Measurements from ENCODE around the gene SUN3.

DNA sequence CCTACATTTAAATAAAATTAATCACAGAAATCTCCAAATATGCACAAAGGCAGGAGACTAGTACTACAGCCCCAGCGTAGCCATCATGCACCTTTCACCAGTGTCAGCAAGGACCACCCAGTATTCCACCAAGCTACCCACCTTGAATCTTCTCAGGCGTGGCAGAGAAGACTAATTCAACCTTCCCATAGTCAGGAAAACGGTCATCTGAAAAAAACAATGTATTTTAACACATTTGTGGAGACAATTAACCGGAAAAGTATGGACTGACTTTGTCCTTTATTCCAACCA, 181.7 kb downstream of the TNS3 start:
- RRBS: no CpG with 5 or more reads among the region's 4 CpGs

DNA sequence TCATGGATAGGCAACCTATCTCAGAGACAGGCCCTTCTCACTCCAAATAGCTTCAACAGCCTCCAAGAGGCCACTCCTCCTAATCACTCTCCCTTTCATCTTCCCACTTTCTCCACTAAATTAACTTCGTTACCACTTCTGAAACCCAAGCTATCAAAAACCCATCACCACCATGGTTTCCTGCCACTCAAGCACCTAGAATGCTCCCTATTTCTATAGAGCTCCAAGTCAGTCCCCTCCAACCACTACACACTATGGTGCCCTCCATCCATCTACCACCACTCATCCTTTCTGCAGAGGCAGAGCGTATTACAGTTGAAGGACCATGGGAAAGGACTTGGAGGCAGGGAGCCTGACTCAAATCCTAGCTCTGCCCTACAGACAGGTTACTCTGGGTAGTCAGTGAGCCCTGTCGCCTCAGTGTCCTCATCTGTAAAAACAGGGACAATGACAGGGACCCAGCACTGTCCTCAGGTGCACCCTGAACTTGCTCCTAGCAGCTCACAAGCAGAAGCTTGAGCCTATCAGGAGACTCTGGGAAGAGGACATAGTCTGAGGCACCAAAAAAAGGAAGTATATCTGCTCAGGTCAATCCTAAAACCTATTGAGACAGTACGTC, 124.4 kb downstream of the TNS3 start:
- RRBS: no CpG with 5 or more reads among the region's 4 CpGs

GRCh38 chr7:47557721-47558208, 24.1 kb downstream of the TNS3 start:
- RRBS: no CpG with 5 or more reads among the region's 10 CpGs

- RRBS: no CpG with 5 or more reads among the region's 10 CpGs
Measured at GRCh38 chr7:47604451-47605391, 22.8 kb upstream of the TNS3 start.

DNA sequence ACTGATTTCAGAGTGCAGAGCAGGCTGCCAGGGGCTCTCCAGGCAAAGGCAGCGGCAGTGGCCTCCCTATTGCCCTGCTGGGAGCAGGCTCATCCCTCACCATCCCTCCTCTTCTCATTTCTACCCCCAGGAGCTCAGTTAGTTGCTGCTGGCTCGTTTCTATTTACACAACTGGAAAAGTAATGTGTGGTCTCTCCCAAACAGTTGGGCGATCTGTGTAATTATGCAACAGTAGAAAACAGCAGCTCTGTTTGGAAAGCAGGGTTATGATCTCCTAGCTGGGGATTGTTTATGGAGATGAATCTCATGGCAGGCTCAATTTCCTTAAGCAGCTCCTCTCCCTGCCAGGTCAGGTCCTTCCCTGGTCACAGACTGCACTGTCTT, 28.7 kb upstream of the TNS3 start:
- RRBS: no CpG with 5 or more reads among the region's 3 CpGs

DNA sequence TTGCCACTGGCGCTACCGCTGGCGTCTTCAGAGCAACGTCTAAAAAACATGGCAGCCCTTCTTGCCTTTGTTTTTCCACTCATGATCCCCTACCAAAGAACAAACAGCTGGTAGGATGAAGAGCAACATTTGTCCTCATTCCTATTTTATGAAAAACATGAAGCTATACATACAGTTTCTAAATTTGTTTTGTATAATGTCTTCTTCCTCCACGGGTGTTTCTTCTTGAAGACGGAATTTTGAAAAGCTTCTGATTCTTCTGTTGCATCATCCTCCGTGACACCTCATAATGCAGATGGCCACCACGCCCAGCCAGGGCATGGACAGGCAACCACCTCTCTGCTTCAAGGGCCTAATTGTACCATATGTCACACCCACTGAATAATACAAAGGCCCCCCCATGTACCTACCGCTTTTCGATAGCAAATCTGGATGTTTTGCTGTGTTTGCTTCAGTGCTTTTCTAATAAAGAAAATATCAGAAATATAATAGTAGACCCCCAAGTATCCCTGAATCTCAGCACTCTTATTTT, at the start of gene SUN3:
Gene SUN3 (minus strand): TSS at position 252 of the 532 bp plus-strand sequence.
- RRBS: no CpG with 5 or more reads among the region's 10 CpGs

DNA sequence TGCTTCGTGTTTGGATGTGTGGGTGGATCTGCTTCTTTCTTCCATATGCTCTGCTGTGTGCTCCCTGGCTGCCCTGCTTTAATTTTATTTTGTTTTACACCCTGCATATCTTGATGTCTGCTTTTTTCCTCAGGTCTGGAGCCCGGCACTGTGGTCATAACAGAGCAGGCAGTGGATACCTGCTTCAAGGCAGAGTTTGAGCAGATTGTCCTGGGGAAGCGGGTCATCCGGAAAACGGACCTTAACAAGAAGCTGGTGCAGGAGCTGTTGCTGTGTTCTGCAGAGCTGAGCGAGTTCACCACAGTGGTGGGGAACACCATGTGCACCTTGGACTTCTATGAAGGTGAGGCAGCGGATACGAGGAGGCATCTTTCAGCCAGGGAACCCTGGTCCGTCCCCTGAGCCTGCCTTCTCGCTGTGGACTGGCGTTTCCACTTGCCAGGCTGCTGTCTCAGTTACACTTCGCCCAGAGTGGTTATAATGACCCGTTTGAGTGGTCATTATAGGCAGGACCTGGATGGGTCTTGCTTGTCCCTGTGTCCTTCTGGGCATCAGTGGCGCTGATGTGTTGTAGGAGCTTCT, 17.8 kb downstream of the UPP1 start:
- RRBS: 87% methylated on average over 3 of the region's 14 CpGs

- RRBS: no CpG with 5 or more reads among the region's 3 CpGs
Measured at GRCh38 chr7:50067939-50068547, 25.0 kb downstream of the ZPBP start.

DNA sequence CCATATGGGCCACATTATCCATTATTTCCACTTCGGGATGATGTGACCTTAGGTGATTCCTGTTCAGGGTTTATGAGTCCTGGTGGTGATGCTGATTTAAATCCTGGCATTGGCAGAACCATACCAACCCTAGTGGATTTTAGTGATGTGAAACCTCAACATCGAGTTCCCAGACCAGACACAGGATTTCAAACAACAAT, 561 bp downstream of the SPATA48 start:
- RRBS: no CpG with 5 or more reads among the region's 2 CpGs

DNA sequence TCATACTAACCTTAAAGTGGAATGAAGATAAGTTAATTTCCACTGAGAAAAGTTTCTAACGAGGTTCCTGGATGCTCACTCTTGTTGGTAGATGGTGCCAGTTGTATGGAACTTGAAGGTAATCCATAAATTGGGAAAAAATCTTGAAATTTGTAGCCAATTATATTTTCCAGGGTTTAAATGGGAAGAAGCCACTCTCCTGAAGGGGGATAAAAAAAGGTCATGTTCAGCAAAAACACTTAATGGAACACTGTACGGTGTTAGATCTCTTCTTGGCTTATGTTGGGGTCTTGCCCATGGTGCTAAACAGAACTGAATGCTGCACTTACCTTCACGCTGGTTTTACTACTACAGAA, 24.5 kb downstream of the SPATA48 start:
- RRBS: no CpG with 5 or more reads among the region's 3 CpGs

DNA sequence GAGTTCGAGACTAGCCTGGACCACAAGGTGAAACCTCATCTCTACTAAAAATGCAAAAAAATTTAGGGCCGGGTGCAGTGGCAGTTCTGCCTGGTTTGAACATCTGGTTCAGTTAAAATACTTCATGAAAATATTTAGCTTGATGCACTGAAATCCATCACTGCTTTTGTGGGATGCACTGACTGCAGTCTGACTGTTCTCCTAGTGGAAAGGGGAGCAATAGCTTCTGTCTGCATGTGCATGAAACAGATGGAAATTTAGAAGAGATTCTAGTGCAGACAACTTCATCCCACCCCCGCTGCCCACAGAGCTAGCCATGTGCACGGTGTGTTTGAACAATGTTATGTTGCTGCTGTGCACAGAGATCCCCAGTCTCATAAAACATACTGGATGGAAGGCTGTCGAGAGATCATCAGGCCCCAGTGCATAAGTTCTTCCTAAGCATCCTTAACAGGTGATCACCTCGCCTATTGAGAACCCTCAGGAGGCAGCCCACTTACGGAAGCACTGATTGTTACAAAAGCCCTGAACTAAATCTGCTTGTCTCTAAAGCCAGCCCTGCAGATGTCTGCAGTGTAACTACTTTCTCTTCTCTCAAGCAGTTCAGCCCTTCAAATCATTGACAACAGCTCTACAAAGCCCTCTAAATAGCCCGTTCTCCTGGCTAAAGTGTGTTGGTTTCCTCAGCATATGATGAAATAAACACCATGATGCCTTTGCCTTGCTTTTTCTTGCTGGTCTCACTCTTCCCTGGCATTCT, 41.5 kb downstream of the IKZF1 start:
- RRBS: no CpG with 5 or more reads among the region's 8 CpGs

DNA sequence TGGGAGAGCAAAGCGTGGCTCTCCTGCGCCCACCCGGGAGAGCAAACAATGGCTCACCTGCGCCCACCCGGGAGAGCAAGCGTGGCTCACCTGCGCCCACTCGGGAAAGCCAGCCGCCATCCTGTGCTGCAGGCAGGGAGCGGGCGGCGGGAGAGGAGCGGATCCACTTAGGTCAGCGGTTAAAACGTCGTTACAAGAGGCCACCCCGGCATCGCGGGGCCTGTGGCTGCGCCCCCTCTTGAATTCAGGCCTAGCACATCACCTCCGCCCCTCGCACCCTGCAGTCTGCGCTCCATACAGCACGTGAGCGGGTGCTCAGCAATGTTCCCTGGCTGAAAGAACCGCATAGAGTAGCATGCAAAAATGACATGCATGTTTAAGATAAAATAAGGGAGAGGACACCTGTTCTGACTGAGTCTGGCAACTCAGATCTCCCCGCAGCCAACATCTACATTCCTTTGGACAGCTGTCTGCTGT, 549 bp upstream of the FIGNL1 start:
- RRBS: no CpG with 5 or more reads among the region's 27 CpGs

DNA sequence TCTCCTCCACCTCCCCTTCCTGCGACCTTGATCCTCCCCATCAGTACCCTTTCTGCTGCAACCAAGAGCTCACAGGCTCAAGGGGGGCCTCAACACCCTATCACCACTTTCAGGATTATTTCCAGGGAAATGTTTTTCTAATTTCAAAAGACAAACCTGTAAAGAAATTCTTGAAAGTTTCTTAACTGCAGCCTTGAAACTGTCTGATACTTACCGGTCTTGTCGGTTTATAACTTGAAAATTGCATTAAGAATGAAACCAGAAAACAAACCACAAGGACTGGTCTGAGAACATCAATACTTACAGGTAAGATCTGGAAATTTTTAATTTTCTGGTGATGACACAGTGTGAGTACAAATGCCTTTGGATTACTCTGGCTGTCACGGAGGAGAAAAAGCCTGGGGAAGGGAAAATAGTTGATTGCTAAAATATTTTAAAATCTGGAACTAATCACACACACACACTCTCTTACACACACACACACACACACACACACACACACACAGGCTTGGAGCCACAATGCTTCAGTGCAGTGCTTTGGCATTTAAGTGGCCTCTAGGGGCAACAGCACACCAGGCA, 30.0 kb upstream of the DDC start:
- RRBS: no CpG with 5 or more reads among the region's 4 CpGs

DNA sequence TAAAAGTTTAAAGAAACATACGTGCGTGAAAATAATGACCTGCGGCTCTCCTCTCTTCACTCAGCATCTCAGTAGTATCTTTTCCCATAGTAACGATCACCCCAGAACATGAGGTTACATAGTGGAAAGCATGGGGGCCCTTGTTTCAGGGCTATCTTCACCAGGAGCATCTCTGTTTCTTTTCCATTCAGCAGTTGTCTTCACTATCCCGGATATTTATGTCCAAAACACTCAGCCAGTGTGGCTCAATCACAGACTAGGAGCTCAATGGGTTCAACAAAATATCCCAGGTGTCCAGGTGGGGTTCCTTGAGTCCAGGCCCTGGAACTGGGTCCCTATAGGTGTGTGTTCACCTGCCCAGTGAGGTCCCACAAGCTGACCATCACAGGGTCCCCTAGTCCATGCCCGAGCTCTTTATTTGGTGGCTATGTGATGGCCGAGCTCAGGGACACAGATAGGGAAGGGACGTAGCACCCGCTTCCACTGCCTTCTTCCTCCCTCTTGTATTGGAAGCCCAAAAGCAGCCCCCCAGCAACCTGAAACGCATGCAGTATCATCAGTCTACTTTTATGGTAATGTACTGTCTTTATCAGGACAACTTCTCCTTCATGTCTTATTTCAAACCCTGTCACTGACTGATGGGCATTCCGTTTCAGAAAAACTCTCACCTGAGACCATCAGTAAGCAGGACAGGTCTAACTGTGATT, 78.9 kb upstream of the DDC start:
- RRBS: no CpG with 5 or more reads among the region's 11 CpGs

DNA sequence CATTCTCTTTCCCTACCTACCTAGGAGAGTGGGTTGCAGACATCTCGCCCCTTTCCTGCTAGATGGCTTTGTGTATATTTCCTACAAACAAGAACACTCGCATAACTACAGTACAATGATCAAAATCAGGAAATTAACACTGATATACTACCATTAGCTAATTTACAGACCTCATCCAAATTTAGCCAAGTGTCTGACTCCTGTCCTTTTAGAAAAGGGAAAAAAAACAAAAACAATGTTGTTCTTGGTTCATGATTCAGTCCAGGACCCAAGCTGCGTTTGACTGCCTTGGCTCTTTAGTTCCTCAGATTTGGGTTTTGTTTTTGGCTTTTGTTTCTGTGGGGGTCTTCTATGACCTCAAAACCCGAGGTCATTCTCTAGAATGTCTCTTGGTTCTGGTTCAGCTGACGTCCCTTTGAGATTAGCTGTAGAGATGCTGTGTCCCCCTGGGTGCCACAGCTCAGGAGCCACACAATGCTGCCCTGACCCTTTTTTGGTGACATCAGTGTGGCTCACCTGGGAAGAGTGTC, 89.6 kb upstream of the DDC start:
- RRBS: no CpG with 5 or more reads among the region's 5 CpGs

DNA sequence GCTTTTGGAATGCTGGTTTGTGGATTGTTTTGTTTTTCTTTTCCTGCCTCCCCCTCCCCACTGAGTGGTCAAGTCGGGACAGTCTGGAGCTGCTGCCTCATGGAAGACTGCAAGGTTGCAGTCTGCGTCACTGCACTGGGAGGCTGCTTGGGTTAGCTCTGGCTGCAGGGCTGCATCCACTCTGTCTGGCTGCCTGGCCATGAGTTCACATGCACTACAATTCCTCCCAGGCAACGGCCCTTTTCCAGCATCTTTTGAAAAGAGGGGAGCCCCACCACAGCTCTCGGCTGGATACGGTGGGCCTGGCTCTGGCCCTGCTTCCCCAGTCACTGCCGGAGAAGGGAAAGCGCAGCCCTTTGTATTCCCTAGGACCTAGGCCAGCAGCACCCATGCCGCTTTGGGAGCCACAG, 80.7 kb downstream of the GRB10 start:
- RRBS: no CpG with 5 or more reads among the region's 8 CpGs

DNA sequence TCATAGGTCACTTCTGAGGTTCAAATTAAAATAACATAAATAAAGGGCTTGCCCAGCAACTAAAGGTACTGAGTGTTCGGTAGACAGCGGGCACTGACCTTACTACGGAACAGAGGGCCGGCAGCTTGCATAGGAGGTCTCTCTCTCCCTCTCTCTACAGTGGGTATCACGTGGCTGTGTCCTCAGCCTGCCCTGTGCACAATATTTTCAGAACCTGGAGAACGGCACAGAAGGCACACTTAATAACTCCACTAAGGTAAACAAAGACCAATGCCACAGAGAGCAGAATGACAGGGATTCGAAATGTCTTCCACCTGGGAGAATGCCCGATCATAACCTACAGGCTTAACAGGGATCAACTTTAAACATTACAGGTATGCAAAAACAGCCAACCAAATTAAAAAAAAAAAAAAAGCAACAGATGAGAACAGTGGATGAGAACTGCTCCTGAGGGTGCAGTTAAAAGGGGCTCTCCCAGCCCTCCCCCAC, 71.9 kb downstream of the GRB10 start:
- RRBS: no CpG with 5 or more reads among the region's 8 CpGs

DNA sequence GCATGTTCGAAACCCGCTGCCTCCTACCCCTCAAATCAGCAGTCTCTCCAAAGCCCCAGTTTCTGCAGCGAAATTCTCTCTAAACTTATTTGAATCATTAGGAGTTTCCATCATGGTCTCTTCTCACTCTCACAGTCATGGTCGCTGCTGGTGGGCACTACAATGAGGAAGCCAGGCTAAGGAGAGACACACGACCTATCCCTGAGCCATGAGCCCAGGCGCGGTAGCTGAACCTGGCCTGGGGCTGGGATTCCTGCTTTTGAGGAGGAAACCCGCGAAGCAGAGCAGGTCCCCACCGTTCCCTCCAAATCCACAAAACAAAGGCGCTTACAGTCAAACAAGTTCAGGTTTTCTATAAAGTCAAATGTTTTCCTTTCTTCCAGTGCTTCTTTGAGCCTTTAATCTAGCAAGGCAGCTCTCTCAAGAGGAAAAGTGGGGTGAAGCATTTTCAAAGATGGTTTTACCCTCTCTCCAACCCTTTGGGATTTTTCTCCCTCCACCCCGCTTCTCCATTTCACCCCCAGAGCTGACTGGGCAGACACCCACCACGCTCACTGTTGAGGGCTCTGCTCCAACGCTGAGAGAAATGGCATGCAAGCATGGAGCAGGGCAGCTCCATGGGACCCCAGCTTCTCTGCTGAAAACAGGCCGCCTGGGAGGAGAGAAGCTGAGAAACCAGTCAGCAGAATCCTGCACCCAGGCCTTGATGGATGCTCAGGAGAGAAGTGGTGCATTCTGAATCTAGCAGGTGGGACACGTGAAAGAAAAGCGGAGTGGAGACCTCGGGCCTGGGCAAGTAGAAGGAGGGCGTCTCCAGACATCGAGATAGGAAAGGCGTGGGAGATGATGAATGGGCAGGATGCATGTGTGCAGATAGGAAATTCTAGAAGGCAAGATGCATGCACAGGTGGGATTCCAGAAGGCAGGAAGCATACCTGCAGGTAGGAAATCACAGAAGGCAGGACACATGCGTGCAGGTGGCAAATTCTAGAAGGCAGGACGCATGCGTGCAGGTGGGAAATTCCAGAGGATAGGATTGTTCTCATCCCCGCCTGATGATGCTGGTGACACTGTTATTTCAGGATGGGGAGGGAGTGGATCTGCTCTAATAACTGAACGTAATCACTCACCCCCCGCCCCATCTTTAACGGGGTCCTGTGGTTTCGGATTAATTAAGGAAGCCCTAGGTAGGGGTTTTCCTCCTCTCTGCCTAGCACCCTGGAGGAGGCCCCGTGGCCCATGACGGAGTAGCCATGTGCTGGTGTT, 35.2 kb downstream of the GRB10 start:
- RRBS: no CpG with 5 or more reads among the region's 31 CpGs

- RRBS: 2% methylated on average over 63 of the region's 119 CpGs
Measured at GRCh38 chr7:50792396-50793296, 9.9 kb upstream of the GRB10 start.